Astrocyte (in vitro differentiated cells and primary cell): ENCODE data around the genes ORAI3, BCKDK and KAT8.

GRCh38 chr16:30397978-30398512 is 2.8 kb downstream of the ZNF48 start:
- PRO-cap = no peak
- RRBS, 2 experiments = no CpG with 5 or more reads among the region's 28 CpGs

- PRO-cap = no peak
- RRBS, 2 experiments = no CpG with 5 or more reads among the region's 11 CpGs
Measured at GRCh38 chr16:30407874-30408276, 469 bp downstream of the ZNF771 start.

DNA sequence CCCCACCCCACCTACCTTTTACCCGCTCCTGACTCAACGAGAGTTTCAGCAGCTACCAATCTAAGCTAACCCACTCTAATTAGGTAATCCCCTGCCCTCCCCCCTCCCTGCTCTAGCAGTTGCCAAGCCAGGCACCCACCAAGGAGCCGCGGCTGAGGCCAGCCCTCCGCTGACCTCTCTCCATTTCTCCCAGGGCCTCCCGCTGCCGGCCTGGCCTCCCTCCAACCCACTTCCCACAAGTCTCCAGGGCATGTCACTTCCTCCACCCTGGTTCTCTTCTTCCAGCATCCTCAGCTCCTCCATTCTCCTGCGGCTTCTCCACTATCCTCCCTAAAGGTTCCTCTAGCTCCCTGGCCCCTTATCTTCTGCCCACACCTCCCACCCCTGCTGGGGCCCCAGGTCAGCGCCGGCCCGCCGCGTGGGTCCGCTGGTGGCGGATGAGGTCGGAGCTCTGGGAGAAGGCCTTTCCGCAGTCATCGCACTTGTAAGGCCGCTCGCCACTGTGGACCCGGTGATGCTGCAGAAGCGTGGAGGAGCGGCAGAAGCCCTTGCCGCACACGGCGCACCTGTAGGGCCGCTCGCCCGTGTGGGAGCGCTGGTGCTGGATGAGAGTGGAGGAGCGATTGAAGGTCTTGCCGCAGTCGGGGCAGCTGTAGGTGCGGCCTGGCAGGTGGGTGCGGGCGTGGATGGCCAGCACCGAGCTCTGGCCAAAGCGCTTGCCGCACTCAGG is 2.1 kb downstream of the ZNF768 start:
- PRO-cap = no peak
- RRBS, 2 experiments = 94% methylated on average over 6 of the region's 39 CpGs

GRCh38 chr16:30650074-30650633 is 606 bp upstream of the PRR14 start:
- PRO-cap = no peak
- RRBS, 2 experiments = 5 to 13% methylated on average over 9 to 16 of the region's 31 CpGs

GRCh38 chr16:30651988-30652235 is 1.2 kb downstream of the PRR14 start:
- PRO-cap = no peak
- RRBS, 2 experiments = no CpG with 5 or more reads among the region's 2 CpGs

GRCh38 chr16:30660870-30661097 is 2.6 kb downstream of the FBRS start:
- PRO-cap = no peak
- RRBS, 2 experiments = 92% methylated on average over 2 of the region's 6 CpGs; no CpG with 5 or more reads in 1 of the 2 experiments

DNA sequence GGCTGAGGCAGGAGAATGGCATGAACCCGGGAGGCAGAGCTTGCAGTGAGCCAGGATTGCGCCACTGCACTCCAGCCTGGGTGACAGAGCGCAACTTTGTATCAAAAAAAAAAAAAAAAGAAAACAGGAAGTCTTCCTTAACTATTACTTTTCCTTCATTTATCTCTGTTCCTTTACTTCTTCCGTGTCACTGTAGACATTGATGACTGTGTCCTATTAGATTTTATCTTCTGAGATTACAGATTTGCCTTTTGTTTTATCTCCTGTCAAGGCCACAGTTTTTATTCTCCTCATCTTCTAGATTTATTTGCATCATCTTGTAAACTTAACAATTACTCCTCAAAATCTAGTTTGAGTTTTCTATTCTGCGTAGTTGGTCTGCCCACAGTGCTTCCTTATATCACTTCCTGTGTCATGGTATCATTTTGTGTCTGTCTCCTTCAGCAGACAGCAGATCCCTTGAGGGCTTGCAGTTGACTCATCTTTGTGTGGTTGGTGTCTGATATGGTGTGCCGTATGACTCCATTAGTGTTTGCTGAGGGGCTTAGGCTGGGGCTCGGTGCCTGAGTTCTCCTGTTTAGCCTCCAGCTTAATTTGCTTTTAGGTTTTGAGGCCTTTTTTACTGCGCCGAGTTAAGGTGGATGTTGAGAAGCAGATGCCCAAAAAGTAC is 16.6 kb downstream of the SRCAP start:
- PRO-cap = no peak
- RRBS, 2 experiments = no CpG with 5 or more reads among the region's 9 CpGs

DNA sequence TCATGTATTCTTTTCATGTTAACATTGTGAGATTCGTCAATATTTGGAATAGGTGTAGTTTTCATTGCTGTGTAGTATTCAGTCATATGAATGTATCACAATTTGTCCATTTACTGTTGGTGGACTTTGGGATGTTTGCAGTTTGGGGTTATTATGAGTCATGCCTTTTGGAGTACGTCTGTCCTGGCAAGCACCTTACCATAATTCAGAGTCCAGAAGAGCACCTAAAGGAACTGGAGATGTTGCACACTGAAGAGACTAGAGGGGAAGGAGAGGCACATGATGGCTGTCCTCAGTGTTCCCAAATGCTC is 3.1 kb upstream of the PHKG2 start:
- PRO-cap = no peak
- RRBS, 2 experiments = no CpG with 5 or more reads among the region's 2 CpGs

- PRO-cap = no peak
- RRBS, 2 experiments = no CpG with 5 or more reads among the region's 16 CpGs
Measured at GRCh38 chr16:30762801-30763440, 799 bp downstream of the RNF40 start.

DNA sequence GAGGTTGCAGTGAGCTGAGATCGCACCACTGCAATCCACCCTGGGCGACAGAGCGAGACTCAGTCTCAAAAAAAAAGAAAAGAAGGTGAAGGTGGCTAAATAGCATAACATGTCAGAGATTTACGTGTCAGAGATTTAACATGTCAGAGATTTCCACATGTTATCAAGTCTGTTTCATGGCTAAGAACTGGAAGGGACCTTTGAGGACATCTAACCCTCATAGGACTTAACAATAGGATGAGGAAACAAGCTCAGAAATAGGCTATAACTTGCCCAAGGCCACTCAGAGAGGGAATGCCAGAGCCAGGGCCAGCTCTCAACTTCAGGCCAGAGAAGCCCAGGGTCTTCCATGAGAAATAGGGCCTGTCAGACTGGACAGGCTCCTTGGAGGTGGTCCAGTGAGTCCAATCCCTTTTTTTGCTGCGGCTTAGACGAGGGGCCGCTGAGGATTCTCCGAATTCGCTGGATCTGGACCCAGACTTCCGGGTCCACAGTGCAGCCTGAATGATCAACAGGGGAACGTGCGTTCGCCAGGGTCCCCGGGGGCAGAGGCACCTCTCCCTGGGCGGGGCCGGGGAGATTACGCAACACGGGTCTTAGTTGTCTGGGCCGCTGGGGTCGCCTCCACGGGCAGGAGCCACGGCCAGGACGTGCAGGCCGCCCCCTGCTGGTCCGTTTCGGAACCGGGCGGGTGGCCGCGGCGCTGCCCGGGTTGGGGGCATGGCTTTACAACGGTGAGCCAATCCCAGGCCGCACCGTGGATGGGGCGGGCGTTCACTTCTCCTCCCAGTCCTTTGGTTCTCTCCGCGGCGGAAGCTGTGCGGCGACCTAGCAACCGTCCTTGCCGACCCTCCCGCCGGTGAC is 27.0 kb upstream of the ZNF629 start:
- PRO-cap = bidirectional peak, plus-strand start at position 797 of the sequence, minus-strand start at position 502 of the sequence
- RRBS, 2 experiments = 1 to 2% methylated on average over 5 to 12 of the region's 46 CpGs

DNA sequence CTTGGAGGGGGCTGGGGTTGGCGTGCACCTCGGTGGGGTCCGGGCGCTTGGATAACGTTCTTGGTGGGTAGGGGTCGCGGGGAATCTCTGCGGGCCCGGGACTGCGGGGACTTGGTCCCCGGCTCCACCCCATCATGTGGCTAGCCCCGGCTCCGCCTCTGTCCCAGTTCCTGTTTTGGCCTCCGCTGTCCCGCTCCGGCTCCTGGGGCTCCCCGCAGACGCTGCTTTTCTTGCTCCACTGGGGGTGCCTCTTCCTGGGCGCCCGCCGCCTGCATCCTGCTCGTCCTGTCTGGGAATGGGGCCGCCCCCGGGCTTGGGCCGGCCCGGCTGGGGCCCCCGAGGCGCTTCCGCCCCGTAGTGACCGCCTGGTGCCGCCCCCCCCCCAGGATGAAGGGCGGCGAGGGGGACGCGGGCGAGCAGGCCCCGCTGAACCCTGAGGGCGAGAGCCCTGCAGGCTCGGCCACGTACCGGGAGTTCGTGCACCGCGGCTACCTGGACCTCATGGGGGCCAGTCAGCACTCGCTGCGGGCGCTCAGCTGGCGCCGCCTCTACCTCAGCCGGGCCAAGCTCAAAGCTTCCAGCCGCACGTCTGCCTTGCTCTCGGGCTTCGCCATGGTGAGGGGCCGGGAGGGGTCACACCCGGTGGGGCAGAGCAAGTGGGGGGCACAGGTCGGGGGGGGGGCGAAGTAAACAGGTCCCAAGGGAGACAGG is at the start of gene ORAI3:
ORAI3 (plus strand) TSS at position 166 of the 711 bp plus-strand sequence.
- PRO-cap = bidirectional peak, plus-strand start at position 215 of the sequence, minus-strand start at position 135 of the sequence; bidirectional peak, plus-strand start at position 583 of the sequence, minus-strand start at position 550 of the sequence
- RRBS, 2 experiments = 2% methylated on average over 24 to 29 of the region's 59 CpGs

DNA sequence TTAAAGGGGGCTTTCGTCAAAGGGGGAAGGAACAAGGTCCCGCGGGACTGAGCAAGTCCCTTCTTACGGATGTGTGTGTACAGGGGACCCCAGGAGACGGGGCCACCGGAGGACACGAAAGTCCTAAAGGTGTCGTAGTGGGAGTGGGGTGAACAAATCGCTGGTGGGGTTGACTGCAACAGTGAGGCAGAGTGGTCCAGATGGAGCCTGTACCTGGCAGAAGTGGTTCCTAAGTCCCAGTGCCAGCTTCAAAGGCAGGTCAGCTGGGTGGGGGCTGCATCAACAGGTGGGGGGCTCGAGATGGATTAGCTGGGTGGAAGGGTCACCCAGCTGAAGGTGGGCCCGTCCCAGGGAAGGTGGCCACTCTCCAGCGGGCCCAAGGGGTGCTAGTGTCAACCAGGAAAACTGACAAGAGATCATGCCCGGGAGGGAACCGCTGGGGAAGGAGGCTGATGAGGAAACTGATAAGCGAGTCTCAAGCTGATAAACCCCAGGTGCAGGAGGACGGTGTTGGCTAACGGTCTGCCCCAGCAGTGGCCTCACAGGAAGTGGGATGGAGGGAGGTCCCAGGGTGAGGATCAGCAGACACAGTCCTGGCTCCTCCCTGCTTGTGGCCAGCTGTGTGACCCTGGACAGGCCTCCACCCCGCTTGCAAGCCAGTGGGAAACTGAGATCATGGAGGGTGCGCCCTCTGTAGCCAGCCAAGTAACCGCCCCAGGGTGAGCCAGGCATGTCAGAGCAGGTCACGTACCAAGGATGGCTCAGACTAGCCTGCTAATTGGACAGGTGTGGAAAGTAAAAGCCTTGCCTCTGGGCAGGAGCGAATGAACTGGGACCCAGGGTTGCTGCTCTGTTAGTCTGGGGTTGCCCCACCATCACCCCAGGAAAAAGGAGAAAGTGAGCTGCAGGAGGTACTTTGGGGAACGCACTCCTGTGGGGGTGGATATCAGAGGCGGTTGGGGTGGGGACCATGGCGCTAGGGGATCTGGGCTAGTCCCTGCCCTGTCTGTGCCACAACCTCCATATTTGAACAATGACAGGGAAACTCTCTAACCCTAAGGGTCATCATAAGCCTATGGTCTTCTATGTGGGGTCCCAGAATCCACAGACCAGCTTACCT is 1.1 kb downstream of the ORAI3 start:
- PRO-cap = bidirectional peak, plus-strand start at position 538 of the sequence, minus-strand start at position 550 of the sequence
- RRBS, 2 experiments = no CpG with 5 or more reads among the region's 25 CpGs

- PRO-cap = no peak
- RRBS, 2 experiments = no CpG with 5 or more reads among the region's 3 CpGs
Measured at GRCh38 chr16:31022540-31022881, 10.8 kb upstream of the STX4 start.

DNA sequence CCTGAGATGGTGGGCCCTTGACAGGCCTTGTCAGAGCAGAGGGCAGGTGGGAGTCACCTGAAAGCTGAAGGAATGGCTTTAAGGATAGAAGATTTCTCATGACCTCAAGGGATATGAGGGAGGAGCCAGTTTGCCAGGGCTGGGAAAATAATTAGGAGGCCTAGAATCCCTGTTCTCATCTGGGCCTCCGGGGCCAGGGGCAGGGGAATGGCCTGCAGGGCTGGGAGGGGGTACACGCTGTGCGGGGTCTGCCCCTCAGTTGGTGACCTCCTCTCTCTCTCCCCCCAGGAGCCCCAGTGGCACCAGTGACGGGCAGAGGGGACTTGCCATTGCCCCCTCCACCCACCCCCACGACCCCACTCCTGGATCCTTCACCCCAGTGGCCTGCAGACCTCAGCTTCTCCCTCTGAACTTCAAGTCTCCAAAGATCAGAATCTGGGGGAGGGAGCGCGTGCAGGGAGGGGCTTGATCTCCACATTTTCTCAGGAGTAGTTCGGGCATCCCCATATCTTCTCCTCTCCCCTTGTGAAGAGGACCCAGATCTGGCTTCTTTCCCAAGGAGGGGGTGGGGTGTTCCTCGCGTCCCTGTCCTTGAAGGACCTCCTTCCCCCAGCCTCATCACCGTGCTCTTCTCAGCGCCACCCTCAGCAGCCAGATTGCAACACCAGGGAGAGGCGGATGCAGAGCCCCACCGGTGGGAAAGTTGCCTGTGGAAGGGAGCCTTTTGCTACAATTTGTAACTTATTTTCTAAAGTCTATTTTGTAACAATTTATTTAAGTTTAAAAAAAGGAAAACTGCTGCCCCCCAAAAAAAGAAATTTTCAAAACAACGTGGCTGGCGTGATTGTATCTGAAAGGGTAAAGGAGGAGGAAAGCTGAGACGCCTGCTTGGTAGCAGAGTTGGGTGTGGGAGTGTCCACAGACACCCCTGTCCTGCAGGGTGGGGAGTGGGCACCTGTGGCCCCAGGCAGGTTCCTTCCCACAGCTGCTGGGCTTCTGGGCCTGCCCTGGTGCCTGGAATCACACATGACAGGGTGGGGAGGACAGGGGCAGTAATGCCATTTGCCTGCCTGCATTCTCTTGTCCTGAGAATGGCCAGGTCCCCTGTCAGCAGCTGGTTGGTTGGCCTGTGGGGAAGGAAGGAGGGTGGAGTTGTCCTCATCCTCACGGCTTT is 5.7 kb downstream of the PRSS53 start:
- PRO-cap = no peak
- RRBS, 2 experiments = no CpG with 5 or more reads among the region's 18 CpGs

DNA sequence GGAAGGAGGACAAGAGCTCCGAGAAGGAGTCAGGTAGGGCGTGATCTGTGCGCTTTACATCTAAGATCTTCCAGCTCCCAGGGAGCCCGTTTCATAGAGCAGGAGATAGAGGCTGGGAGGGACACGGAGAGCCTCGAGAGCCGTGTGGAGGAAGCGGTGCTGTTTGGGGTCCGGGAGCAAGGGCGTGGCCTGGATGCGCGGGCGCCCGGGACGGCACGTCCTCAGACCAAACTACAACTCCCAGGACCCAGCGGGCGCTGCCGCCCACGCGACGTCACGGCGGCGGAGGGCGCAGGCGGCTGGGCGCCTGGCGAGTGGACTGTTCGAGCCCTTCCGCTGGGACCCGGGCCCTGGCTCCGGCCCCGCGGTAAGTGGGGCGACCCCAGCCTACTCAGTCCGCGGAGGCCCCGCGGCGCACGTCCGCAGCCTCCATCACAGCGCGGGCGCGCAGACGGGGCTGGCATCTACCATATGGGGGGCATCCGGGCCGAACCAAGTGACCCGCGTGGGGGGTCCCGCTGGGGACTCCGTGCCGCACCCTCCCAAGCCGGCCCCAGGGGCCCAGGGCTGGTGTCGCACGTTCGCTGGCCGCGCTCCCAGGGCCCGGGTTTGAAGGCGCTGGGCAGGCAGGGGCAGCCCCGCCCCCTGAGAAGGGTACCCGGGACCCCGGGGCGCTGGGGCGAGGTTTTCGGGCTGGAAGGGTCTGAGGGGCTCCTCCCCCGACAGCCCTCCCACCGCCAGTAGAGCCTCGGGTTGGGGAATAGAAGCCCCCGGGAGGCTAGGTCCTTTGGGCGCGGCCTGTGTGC is at the start of gene BCKDK:
BCKDK (plus strand) TSS at position 274 of the 806 bp plus-strand sequence.
- PRO-cap = no peak
- RRBS, 2 experiments = 1 to 3% methylated on average over 26 to 32 of the region's 75 CpGs

DNA sequence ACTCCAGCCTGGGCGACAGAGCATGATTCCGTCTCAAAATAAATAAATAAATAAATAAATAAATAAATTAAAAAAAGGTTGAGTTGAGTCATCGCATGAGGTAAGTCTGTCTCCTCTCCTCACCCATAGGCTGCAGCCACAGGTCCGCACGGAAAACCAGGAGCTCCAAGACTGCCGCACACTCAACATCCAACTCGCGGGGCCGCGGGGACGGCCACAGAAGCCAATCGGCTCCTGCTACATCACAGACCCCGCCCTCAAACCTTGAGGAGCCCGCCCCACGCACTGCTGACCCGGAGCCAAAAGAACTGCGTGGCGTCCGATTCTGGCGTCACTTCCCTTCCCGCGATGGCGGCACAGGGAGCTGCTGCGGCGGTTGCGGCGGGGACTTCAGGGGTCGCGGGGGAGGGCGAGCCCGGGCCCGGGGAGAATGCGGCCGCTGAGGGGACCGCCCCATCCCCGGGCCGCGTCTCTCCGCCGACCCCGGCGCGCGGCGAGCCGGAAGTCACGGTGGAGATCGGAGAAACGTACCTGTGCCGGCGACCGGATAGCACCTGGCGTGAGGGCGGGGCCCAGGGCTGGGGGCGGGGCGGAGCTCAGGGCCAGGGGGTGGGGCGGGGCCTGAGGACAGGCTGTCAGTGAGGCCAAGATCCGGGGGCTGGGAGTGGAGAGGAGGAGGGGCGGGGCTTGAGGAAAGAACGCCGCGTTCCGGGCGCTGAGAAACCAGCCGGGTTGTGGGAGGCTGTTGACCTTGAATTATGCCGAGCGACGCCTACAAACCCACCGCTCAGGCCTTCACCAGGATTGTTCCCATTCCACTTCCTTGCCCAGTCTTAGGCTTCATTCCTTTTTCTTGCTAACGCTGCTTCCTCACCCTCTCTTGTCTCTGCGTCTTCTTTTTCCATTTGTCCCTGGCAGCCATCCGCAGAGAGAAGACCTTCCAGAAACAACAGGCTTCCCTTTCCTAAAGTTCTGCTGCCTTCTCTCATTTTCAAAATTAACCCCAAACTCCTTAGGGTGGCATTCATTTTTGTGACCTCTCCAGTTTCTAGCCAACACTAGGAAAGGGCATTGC is at the start of gene KAT8:
KAT8 (plus strand) TSS at position 331 of the 1,075 bp plus-strand sequence.
- PRO-cap = bidirectional peak, plus-strand start at position 334 of the sequence, minus-strand start at position 222 of the sequence; bidirectional peak, plus-strand start at position 726 of the sequence, minus-strand start at position 561 of the sequence
- RRBS, 2 experiments = 1 to 3% methylated on average over 6 to 18 of the region's 72 CpGs

GRCh38 chr16:31138399-31139279 is 3.1 kb upstream of the PRSS8 start:
- PRO-cap = no peak
- RRBS, 2 experiments = 12 to 14% methylated on average over 4 of the region's 22 CpGs

DNA sequence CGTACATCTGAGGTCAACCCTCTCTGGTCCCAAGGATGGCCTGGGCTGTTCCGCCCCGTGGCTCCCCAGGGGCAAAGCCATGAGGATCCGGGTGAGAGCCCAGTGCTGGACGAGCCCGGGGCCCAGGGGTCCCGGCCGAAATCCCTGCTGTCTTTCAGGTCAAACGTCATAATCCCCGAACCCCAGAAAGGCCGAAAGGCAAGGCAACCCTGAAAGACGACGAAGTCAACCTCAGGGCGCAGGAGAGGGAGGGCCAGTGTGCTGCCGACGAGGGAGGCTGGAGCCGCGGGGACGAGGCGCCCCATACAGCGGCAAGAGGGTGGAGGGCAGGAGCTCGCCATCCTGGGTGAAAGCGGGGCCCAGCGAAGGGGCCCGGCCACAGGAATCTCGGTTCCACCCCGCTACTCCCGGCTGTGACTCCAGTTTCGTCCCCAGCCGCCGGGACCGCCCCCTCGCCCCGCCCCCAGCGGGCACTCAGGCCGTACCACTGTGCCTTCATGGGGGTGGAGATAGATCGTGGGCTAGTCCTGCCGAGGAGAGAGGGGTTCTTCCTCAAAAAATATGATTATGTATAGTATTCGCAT is 457 bp upstream of the FUS start:
- PRO-cap = bidirectional peak, plus-strand start outside the sequence, minus-strand start at position 415 of the sequence
- RRBS, 2 experiments = no CpG with 5 or more reads among the region's 39 CpGs

DNA sequence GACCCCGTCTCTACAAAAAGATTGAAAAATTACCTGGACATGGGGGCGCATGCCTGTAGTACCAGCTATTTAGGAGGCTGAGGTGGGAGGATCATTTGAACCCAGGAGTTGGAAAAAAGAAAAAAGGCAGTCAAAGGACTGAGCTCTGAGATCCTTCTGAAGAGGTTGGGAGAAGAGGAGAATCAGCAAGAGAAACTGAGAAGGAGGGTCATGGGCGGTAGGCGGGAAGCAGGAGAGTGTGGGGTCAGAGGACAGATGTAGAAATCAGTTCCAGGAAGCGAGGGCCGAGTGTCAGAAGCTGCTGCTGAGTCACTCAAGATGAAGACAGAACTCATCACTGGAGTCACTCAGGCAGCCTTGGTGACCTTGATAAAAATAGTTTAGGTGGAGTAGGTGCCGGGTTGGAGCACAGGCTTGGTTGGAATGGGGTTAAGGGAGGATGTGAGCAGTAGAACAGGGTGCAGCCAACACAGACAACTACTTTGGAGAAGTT is 6.2 kb upstream of the ITGAM start:
- PRO-cap = no peak
- RRBS, 2 experiments = no CpG with 5 or more reads among the region's 7 CpGs

DNA sequence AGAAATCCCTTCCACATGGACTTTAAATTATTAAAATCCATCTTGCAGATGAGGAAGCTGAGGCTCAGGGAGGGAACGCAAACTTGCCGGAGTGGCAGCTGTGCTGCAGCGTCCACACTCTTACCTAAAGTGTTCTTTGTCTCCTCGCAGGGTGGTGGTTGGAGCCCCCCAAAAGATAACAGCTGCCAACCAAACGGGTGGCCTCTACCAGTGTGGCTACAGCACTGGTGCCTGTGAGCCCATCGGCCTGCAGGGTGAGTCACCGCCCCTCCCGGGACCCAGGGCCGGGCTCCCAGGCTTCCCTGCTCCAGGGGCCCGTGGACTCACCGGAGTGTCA is 1.5 kb downstream of the ITGAX start:
- PRO-cap = no peak
- RRBS, 2 experiments = 64 to 67% methylated on average over 3 of the region's 11 CpGs